MCF 10A (cell line): ENCODE results near the genes CLDN16 and PYDC2.

- PRO-cap: no peak
- RRBS: no CpG with 5 or more reads among the region's 5 CpGs
Observed at GRCh38 chr3:189227022-189227834, 55.5 kb downstream of the TPRG1 start.

GRCh38 chr3:189316273-189316820, 144.6 kb downstream of the TPRG1 start:
- PRO-cap: no peak
- RRBS: no CpG with 5 or more reads among the region's 4 CpGs

DNA sequence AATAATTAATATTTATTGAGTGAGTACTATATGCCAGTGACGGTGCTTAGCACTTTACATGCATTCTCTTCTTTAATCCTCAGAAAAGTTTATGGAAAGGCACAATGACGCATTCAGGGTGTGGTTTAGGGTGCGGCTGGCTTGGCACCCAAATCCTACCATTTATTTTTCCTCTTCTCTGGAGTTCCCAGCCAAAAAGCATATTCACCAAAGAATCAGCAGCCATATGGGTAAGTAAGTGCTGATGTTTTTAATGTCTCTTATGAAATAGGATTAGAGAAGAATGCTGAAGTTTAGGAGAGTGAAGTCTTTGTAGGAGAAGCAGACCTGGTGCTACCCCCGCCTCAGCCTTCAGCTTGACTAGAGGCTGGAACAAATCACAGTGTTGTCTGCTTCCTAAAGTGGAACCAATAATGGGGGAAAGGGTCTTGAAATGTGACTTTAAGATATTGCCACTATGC, 140.3 kb upstream of the TP63 start:
- PRO-cap: unidirectional peak, plus-strand start at position 162 of the sequence
- RRBS: no CpG with 5 or more reads among the region's 4 CpGs

DNA sequence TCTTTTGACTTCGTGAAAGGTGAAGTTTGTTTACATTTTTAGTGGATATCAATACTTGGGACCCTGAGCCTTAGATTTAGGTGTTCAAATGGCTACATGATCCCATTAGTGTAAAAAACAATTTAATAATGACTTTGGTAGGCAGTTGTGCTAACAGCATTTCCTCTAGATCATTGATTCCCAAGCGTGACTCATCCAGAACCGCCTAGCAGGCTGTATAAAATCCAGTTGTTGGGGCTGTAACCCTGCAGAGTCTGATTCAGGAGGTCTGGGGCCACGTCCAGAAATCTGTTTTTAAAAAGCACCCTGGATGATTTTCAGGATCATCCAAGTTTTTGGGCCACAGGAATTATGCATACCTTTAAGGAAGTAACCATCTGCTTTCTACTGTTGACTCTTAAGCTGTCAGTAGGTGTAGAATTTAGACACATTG, 156.4 kb downstream of the TP63 start:
- PRO-cap: no peak
- RRBS: no CpG with 5 or more reads among the region's 4 CpGs

DNA sequence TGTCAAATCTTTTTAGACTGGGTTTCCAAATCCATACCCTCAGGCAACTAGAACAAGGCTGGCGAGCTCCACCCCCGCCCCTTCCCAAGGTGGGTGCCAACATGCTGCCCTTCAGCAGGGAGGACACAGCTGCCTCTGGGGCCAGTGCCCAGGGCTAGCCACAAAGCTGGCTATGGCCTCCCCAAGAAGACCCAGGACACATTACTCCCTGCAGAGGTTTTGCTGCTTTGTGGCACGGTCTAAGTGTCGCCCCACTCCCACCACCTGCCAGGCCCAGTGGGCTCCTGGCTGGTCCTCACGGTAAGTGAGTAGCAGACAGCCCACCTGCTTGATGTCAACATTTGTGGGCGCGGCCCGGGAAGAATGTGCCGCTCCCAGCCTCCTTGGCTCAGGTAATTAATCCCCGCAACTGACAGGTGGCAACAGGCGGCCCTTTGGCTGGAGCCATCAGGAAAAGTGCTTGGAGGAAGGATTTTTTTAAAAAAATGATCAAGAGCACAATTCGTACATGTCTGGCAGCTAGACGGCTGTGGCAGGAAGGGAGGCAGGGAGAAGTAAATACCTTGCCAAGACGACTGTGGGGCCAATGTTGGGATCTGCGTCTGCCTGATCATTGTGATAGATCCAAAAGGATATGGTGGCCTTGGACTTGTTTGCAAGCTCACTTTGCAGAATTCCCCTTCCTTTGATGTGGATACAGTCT, 212.0 kb downstream of the TP63 start:
- PRO-cap: bidirectional peak, plus-strand start at position 513 of the sequence, minus-strand start at position 306 of the sequence
- RRBS: no CpG with 5 or more reads among the region's 15 CpGs

DNA sequence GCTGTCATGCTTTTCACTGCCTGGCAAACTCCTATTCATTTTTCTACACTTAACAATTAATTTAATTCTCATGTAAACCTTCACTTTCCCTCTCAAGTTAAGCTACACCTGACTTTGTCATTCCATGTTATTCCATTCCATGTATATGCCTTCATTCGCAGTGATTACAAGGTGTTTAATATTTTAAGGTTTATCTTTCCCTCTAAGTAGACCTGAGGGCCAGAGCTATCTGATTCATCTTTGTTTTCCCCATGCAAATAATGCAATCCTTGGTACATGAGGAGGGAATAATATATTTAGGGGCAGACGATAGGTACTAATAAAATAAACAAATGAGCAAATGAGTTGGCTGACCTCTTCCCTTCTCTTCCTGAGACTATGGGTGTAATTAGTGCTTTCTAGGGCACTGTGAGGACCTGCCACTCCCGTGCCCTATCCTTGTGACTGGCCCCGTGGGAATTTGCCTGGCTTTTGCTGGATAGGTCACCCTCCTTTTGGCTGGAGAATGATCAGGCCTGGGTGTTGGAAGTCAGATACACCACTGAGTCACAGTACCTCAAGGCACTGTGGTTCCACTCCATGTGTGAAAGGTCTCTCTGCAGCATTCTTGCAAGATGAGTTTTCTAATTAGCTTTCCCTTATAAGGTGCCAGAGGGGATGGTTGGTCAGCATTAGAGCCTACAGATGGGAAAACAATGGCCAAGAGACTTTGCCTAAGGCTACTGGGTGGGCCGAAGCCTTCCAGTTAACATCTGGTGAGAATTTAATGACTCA, 183.3 kb downstream of the P3H2 start:
- PRO-cap: bidirectional peak, plus-strand start at position 505 of the sequence, minus-strand start at position 496 of the sequence; bidirectional peak, plus-strand start outside the sequence, minus-strand start at position 543 of the sequence
- RRBS: no CpG with 5 or more reads among the region's 5 CpGs

- PRO-cap: no peak
- RRBS: no CpG with 5 or more reads among the region's 11 CpGs
Observed at GRCh38 chr3:190121431-190121827, 732 bp upstream of the P3H2 start.

DNA sequence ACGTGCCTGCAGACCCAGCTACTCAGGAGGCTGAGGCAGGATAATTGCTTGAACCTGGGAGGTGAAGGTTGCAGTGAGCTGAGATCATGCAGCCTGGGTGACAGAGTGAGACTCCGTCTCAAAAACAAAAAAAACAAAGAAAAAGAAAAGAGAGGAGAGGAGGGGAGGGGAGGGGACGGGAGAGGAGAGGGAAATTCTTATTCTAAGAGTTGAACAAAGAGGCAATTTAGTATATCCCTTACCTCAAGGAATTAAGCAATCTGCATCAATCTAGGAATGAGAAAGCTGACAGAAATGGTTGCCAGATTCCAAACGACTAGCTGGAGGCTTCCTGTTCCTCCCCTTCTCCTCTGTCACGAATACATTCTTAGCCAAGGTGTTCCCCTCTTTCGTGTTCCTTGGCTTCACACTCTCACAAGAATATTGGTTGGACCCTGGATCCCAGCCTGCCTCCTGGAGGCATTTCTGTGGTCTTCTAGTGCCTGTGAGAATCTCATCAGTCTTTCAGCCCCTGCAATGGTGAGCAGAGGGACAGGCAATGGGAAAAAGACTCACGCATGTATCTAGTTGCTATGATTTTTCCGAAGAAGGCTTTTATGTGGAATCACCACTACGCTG, 1.4 kb upstream of the P3H2 start:
- PRO-cap: no peak
- RRBS: no CpG with 5 or more reads among the region's 9 CpGs

DNA sequence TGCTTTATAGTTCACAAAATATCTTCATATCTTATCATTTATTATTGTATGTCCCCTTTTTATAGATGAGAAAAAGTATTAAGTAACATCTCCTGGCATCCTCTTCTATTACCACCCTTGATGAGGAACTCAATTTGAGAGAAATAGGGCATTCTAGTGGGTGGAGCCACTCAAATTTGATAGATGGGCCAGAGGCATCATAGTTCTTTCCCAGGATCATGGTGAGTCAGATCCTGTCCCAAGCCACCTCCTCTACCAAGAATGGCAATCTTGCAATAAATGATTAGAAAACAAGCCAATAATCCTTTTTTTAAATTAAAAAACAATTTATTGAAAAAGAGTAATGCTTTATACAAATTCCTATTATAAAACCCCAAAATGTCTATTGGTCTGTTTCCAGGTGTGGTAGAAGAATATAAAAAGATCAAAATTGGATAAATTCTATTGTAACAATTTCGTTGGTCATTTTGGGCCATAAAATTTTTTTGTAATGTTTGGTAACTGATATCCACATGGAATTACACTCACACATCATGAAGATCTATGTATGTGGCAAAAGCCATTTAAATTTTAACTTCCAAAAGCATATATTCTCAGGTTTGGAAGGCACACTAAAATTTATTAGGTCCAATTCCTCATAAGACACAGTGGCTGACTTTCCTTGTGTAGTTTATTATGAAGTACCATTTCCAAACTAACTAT, 16.7 kb downstream of the CLDN1 start:
- PRO-cap: no peak
- RRBS: no CpG with 5 or more reads among the region's 1 CpG

DNA sequence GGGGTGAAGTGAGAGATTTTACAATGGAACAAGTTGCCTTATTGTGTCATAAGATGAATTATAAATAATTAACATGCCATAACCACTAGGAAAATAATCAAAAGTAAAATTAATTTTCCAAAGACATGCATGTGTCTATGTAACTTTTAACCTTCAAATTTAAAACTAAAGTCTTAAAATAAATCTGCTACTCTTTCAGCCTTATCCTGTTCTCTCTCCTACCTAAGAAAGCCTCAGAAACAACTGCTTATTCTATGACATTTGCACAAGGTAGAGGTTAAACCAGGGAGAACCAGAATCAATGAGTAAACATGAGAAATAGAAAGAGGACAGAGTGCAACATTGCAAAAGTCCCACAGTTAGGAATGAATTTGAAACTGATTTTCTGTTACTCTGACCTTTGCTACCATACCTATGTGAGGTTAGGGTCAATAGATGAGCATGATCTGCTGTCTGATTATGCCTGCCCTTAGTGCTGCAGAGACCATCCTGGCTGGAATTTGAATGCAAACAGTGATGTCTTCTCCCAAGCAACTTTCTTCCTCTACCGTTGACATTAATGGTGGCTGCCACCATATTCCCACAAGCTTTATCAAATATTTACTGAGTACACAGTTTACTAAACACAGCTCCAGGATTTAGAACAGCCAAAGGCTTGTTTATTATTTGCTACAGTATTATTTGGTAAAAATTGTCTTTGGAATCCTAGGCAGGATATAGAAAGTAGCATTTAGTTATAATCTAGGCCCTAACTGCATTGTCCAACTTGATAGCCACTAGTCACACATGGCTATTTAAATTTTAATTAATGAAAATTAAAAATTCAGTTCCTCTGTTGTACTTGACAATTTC, 8.7 kb upstream of the CLDN1 start:
- PRO-cap: no peak
- RRBS: no CpG with 5 or more reads among the region's 1 CpG

DNA sequence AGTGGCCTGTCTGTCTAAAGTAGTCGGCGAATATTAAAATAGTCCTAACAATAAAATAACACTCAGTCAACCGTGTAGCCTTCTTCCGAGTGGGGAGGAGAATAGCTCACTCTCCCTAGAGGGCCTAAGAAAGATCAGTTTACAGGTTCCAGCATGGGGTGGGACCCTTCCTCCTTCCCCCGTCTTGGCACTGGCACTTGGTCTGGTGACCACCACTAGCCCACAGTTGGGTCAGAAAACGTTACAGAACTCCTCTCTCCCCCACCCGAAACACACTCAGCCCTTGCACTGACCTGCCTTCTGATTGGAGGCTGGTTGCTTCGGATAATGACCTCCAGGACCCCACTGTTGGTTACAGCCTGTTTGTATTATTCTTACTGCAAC, at the start of gene CLDN16:
CLDN16 (plus strand) TSS at position 371 of the 384 bp plus-strand sequence.
- PRO-cap: no peak
- RRBS: no CpG with 5 or more reads among the region's 8 CpGs

GRCh38 chr3:190424337-190424994, 25.2 kb downstream of the TMEM207 start:
- PRO-cap: bidirectional peak, plus-strand start at chr3:190424650, minus-strand start at chr3:190424509
- RRBS: no CpG with 5 or more reads among the region's 11 CpGs

GRCh38 chr3:190533258-190534005, 19.5 kb downstream of the IL1RAP start:
- PRO-cap: bidirectional peak, plus-strand start at chr3:190533907, minus-strand start at chr3:190533664
- RRBS: no CpG with 5 or more reads among the region's 12 CpGs

DNA sequence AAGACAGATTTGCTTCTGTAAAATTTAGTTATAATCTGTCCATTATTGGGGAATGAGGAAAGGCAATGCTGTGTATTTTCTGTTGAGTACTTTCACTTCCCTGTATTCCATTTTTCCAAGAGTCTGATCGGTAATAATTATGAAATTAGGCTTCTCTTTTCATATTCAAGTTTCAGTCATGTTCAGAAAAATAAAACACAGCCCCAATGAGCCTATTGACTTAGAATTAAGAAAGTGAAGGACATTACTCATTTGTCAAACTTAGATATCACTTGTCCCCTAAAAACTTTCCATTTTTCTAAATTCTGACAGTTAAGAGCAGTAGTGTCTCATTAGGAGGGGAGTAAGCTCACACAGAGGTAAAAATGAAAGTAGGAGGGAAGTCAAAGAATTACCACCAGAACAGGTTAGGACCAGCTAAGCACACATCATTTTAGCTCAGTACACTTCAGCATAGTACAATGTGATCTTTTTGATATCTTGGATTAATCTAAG, 64.2 kb downstream of the OSTN start:
- PRO-cap: no peak
- RRBS: no CpG with 5 or more reads among the region's 1 CpG

DNA sequence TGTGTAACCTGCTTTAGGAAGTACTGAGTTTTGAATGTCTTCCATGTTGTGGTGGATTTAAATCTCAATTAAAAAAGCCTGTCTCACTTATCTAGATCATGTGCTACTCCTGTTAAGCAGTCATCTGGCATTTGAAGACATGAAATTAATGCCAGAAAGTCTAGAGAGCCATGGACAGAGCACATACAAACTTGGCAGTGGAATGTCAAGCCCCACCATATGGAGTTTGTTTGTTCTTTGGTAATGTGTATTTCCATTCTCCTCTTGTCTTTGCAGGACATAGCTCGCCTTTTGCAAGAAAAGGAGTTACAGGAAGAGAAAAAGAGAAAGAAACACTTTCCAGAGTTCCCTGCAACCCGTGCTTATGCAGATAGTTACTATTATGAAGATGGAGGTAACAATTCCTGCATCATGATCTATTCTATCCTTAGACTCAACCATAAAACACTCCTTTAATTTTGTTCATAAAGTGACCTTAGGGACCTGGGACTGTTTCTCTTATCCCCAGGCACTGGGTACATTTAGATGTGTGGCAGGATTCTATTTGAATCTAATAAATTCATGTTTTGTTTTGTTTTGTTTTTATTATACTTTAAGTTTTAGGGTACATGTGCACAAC, 39.4 kb upstream of the UTS2B start:
- PRO-cap: no peak
- RRBS: no CpG with 5 or more reads among the region's 2 CpGs

DNA sequence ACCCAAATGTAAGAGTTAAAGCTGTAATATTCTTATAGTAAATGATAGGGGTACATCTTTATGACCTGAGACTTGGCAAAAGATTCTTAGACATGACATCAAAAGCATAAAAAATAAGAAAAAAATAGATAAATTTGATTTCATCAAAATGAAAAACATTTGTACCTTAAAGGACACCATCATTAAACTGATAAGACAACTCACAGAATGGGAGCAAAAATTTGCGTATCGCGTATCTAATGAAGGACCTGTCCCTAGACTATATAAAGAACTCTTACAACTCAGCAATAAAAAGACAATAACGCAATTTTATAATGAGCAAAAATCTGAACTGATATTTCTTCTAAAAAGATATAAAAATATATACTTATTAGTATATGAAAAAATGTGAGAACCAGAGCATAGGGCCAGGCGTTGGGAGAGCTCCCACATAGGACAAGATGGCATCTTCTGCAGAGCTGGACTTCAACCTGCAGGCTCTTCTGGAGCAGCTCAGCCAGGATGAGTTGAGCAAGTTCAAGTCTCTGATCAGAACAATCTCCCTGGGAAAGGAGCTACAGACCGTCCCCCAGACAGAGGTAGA, at the start of gene PYDC2:
PYDC2 (plus strand) TSS at position 441 of the 583 bp plus-strand sequence.
- PRO-cap: no peak
- RRBS: no CpG with 5 or more reads among the region's 6 CpGs

DNA sequence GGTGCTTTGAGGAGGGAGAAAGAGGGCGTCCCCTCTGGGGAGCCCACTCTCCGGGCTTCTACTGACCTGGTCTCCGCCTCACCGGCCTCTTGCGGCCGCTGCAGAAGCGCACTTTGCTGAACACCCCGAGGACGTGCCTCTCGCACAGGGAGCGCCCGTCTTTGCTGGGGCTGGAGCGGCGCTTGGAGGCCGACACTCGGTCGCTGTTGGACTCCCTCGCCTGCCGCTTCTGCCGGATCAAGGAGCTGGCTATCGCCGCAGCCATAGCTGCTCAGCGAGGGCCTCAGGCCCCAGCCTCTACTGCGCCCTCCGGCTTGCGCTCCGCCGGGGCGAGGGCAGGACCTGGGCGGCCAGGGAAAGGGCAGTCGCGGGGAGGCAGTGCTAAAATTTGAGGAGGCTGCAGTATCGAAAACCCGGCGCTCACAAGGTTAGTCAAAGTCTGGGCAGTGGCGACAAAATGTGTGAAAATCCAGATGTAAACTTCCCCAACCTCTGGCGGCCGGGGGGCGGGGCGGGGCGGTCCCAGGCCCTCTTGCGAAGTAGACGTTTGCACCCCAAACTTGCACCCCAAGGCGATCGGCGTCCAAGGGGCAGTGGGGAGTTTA, 319.3 kb downstream of the FGF12 start:
- PRO-cap: no peak
- RRBS: 53% methylated on average over 13 of the region's 46 CpGs

- PRO-cap: no peak
- RRBS: no CpG with 5 or more reads among the region's 11 CpGs
Observed at GRCh38 chr3:192727002-192727243, 418 bp downstream of the FGF12 start.

DNA sequence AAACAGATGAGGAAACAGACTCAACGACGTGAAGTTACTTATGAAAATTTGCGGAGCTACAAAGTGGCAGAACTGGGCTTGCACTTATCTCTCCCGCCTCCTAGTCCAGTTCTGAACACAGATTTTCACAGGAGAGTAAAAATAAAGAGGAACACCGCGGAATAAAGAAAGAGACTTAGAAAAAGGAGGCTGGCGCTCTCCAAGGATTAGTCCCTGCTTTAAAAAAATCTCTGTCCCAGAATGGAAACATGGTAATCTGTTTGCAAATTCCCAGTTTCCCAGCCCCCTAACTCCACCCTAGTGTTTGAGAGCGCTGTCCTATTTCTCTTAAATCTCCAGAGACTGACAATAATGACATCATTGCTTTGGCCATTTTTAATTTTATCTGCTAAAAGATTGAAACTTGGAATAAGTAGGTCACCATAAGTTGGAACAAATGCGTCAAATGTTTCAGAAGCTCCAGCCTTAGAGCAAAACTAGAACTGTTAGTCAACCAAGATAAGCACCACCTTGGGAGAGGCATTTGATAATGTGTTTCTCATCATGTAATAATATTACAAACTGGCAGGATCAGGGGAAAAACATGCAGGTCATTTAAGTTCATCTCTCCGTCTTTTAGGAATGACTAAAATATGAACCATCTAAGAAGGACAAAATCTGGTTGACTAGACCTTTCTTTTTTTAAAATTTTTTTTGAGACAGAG, 25.7 kb upstream of the MB21D2 start:
- PRO-cap: no peak
- RRBS: no CpG with 5 or more reads among the region's 10 CpGs

GRCh38 chr3:193782062-193782849, 189.2 kb downstream of the OPA1 start:
- PRO-cap: no peak
- RRBS: no CpG with 5 or more reads among the region's 13 CpGs